CMK (cell line): ENCODE results near the gene RILPL2.

DNA sequence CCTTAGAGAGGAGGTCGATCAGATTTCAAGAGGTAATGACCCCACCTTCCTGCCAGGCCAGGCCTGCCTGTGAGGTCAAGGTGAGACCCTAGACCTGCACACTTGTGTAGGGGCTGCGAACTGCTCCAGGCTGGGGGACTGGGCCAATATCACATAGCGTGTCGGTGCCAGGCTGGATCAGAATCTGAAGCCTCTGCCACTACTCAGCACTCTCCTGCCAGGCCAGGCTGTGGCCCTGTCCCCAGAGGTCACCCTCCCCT is 17.7 kb downstream of the ARL6IP4 start:
- RRBS: no CpG with 5 or more reads among the region's 4 CpGs

GRCh38 chr12:123062765-123063478 is 82.4 kb downstream of the ARL6IP4 start:
- RRBS: no CpG with 5 or more reads among the region's 8 CpGs

- RRBS: no CpG with 5 or more reads among the region's 10 CpGs
These were observed 84.0 kb downstream of the ARL6IP4 start for GRCh38 chr12:123064323-123064939.

DNA sequence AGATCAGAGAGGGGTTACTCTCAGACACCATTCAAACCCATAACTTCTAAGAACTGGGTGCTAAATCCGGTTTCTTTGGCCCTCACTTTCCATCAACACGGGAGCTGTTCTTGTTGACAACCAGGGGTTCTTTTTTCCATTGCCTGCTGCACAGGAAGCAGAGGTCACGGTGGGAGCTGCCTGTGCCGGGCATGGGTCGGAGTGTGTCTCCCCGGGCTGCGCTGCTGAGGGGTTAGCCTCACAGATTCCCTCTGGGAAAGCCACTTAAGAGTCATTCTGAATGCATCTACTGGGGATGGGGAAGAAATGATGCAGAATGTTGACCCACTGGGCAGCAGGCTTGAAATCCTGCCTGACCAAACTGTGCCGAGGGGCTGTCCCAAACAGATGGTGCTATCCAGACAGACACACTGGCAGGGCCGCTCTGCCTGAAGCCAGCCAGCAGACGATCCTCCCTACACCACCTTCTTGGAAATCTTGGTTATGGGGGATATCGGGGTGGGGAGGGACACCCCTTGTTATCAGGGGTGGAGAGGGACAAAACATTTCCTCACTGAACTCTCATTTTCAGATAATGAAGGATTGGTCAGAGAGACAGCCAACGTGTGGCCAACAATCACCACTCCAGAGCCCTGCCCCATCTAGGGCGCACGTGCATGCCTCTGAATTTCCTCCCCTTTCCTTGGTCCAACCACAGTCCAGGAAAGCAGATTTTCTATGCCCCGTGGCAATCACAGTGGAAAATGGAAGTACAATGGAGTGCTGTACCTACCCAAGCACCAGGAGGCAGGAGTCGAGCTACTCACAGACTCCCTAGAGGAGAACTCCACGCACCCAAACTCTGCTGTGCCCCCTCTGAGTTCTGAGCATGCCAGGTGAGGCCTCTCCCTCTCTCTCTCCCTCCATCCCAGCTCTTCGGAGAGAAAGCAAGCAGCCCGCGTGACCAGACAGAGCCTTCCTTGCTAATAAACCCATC is 73.8 kb downstream of the PITPNM2 start:
- RRBS: 80% methylated on average over 2 of the region's 20 CpGs

GRCh38 chr12:123106857-123107429 is 43.9 kb downstream of the PITPNM2 start:
- RRBS: no CpG with 5 or more reads among the region's 8 CpGs

- RRBS: 91% methylated on average over 3 of the region's 19 CpGs
These were observed 14.5 kb downstream of the KMT5A start for GRCh38 chr12:123398182-123398997.

GRCh38 chr12:123435859-123436352 is 578 bp downstream of the RILPL2 start:
- RRBS: no CpG with 5 or more reads among the region's 26 CpGs

GRCh38 chr12:123436353-123437096 is at the start of gene RILPL2:
Gene RILPL2, minus strand, starts transcription at chr12:123436684.
- RRBS: 1% methylated on average over 16 of the region's 52 CpGs

GRCh38 chr12:123513423-123513622 is 20.2 kb downstream of the RILPL1 start:
- RRBS: no CpG with 5 or more reads among the region's 10 CpGs

DNA sequence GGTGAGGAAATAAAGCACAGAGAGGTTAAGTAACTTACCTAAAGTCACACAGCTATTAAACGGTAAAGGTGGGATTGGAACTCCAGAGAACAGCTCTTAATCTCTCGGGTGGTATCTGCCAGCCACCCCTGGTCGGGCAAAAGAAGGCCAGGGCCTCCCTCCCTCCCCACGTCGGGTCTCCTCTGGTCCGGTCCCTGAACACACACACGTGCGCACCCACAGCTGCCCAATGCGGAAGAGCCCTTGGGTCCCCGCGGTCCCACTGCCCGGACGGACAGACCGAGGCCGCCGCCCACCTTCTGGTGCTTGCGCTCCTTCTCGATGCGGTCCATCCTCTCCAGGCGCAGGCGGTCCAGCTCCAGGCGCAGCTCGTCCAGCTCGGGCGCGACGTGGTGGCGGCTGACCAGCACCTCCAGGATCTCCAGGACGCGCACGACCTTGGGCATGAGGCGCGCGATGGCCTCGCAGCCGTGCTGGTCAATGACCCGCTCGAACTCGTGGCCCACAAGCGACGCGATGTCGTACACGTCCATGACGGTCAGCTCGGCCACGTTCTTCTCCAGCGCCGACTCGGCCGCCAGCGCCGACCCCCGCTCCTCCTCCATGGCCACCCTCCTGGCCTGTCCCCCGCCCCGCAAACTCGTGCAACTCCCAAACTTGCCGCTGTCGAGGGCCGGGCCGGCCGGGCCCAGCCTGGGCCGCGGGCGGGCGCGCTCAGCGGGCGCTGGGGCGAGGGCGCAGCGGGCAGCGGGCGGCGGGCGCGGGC is 458 bp downstream of the RILPL1 start:
- RRBS: 29% methylated on average over 12 of the region's 77 CpGs

DNA sequence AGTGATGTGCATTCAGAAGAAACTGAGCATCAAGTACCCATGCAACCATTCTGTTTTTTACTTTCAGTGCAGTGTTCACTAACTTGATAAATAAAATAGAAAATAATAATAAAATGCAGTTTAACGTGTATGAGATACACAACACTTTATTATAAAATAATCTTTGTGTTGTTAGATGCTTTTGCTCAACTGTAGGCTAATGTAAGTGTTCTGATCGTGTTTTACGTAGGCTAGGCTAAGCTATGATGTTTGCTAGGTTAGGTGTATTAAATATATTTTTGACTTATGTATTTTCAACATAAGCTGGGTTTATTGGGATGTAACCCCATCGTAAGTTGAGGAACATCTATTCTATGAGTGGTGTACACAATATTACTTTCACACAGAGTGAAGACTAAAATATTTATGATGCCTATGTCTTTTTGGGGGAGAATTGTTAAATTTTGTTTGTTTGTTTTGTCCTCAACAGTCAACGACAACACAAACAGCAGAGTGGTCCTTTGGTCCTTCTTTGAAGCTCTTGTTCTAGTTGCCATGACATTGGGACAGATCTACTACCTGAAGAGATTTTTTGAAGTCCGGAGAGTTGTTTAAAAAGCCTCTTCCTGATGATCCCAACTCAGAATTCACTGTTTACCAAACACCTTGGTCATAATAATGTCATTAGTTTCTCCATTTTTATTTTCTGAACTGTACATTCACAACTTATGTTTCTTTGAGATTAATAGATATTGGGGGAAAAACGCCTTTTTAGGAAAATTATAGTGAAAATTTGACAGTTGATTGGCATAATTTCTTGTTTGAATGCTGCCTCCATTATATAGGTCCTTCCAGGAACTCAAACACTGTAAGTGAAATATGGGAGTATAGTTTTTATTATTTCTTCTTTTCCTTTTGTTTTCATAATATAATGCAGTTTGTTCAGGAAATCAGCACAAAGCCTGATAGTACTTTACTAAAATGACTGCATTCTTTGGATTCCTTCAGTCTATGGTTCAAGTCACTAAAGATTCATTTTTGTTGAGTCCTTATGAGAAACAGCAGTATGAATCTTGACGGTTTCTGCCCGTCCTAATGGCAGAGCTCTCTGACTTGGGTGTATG is 5.4 kb upstream of the DDX55 start:
- RRBS: no CpG with 5 or more reads among the region's 9 CpGs

DNA sequence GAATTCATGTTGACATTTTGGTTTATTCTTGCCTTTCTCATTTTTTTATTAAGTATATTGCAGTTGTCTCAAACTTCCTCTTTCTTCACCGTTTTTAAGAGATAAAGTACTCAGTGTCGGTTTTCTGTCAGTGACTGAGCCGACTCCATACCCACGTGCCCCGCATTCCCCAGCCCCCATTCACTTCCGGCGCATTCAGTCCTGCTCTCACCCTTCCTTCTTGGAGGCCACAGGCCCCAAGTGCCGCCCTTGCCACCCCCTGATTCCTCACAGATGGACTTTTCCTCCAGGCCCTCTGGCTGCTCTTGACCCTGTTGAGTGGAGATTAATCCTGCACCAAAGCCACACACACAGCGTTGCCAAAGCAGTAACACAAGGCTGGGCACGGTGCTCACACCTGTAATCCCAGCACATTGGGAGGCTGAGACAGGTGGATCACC is 19.1 kb upstream of the DNAH10 start:
- RRBS: no CpG with 5 or more reads among the region's 10 CpGs

DNA sequence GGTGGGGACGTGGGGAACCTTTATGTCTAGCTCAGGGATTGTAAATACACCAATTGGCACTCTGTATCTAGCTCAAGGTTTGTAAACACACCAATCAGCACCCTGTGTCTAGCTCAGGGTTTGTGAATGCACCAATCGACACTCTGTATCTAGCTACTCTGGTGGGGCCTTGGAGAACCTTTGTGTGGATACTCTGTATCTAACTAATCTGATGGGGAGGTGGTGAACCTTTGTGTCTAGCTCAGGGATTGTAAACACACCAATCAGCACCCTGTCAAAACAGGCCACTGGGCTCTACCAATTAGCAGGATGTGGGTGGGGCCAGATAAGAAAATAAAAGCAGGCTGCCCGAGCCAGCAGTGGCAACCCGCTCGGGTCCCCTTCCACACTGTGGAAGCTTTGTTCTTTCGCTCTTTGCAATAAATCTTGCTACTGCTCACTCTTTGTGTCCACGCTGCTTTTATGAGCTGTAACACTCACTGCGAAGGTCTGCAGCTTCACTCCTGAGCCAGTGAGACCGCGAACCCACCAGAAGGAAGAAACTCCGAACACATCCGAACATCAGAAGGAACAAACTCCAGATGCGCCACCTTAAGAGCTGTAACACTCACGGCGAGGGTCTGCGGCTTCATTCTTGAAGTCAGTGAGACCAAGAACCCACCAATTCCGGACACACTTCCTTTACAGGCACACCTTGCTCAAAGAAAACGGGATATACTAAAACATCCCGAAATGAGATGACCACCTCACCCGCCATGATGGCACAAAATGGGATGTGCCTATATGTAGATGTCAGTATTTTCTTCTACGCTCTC is 25.0 kb downstream of the CCDC92 start:
- RRBS: no CpG with 5 or more reads among the region's 21 CpGs

DNA sequence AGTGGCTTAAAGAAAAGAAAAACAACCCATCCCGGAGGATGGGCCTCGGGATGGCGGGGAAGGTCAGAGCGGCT is 272 bp downstream of the ZNF664 start:
- RRBS: 1% methylated on average over 4 of the region's 4 CpGs

- RRBS: no CpG with 5 or more reads among the region's 3 CpGs
These were observed 72.7 kb downstream of the ZNF664 start for GRCh38 chr12:124045736-124046090.

DNA sequence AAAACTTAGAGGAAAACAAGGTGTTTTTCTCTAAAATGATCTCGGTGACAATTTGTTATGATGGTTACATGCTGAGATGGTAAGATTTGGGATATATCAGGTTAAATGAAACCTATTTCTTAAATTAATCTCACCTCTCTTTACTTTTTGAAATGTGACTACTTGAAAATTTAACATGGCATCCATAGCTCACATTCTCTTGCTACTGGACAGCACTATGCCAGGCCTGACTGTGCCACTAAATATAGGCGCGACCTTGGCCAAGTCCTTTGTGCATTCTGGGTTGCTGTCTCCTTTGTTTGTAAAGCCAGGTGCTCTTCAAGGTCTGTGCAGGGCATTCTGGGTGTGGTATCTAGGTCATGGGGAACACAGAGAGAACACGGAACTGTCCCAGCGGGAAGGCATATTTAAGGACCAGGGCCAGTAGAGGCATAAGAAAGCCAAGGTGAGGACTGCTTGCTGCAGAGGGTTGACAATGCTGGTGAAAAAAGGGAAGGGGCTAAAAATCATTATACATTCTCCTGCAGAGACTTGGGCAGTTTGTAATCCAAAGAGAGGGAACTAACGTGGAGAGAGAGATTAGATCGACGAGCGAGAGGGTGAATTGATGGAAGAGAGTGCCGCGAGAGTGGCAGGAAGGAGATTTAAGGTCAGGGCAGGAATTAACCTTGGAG is 121.2 kb downstream of the ZNF664 start:
- RRBS: no CpG with 5 or more reads among the region's 11 CpGs

GRCh38 chr12:124297101-124297356 is 2.1 kb downstream of the RFLNA start:
- RRBS: no CpG with 5 or more reads among the region's 7 CpGs

GRCh38 chr12:124340761-124341012 is 45.8 kb downstream of the RFLNA start:
- RRBS: 100% methylated on average over 2 of the region's 6 CpGs

DNA sequence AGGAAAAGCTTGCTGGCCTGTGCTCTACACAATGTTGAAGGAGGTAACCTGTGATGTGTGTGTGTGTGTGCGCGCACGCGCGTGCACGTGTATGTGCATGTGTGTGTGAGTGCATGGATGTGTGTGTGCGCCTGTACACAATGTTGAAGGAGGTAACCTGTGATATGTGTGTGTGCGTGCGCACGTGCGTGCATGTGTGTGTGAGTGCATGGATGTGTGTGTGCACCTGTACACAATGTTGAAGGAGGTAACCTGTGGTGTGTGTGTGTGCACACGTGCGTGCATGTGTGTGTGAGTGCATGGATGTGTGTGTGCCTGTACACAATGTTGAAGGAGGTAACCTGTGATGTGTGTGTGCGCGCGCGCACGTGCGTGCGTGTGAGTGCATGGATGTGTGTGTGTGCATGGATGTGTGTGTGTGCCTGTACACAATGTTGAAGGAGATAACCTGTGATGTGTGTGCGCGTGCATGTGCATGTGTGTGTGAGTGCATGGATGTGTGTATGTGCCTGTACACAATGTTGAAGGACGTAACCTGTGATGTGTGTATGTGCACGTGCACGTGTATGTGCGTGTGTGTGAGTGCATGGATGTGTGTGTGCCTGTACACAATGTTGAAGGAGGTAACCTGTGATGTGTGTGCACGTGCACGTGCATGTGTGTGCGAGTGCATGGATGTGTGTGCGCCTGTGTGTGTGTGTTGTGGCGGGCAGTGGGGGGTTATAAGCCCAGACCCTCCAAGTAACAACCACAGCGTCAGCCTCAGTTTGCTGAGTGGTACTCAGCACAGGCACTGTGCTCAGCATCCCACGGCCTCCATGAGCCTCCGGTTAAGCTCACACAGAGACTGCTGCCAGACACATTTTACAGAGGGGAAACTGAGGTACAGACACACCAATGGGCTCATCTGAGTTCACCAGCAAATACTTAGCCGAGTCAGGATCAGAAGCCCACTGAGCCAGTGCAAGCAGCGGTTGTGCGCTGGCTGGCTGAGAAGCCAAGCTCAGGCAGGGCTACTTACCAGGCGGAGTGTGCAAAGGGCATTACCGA is 63.2 kb downstream of the RFLNA start:
- RRBS: no CpG with 5 or more reads among the region's 39 CpGs

- RRBS: over 99% methylated on average over 7 of the region's 48 CpGs
These were observed 93.7 kb downstream of the RFLNA start for GRCh38 chr12:124388450-124389186.